ENCODE data around the genes UCK2, ILDR2 and RCSD1.

DNA sequence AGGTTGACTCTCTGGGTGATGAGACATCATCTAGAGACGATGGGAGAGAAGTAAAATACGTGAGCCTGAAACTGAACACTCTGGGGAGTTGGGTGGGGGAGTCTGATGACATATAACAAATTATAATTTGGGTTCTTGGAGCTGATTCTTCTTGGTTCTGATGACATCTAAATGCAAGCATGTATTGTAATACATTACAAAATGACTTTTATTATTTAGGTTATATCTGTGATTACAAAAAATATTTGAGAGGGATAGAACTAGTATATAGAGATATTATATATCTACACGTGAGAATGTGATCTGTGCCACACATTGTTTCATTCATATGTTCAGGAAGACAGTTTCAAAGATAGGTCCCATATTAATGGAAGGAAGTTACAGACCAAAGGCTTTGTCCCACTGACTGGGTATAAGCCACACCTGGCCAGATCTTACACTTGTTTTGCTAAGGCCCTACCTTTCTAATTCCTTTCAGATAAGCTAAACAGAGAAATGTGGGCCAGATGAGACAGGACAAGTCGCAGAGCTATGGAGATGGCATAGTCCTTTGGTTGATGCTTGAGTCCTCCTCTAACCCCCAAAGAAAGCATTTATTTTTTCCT, 259.0 kb downstream of the PBX1 start:
- RRBS: no CpG with 5 or more reads among the region's 4 CpGs

DNA sequence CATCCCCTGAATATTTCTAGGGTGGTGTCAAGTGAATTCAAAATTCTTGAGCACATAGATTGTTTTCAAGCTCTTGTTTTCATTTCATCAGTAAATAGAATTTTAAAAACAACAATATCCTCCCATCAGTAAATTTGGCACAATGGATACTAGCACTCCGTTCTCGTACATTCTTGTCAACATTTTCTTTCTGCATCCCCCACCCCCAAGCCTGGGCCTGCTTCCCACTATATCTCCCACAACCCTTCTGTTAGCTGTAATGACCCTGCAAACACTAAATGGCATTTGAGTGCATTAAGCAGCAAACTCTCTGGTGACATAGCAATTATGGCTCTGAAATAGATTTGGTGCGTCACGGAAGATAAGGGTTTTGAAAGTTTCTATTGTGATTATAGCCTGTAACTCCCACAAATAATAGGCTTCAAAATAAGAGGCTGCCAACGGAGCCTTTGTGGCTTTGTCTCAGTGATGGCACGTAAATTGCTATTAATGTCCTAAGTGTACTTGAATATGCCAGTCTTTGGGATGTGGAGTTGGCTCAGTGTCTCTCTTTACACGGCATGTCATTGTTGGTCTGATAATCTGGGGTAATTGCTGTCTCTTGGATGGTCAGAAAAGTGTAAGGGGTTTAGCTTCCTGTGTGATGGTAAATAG, 277.6 kb downstream of the PBX1 start:
- RRBS: no CpG with 5 or more reads among the region's 7 CpGs

DNA sequence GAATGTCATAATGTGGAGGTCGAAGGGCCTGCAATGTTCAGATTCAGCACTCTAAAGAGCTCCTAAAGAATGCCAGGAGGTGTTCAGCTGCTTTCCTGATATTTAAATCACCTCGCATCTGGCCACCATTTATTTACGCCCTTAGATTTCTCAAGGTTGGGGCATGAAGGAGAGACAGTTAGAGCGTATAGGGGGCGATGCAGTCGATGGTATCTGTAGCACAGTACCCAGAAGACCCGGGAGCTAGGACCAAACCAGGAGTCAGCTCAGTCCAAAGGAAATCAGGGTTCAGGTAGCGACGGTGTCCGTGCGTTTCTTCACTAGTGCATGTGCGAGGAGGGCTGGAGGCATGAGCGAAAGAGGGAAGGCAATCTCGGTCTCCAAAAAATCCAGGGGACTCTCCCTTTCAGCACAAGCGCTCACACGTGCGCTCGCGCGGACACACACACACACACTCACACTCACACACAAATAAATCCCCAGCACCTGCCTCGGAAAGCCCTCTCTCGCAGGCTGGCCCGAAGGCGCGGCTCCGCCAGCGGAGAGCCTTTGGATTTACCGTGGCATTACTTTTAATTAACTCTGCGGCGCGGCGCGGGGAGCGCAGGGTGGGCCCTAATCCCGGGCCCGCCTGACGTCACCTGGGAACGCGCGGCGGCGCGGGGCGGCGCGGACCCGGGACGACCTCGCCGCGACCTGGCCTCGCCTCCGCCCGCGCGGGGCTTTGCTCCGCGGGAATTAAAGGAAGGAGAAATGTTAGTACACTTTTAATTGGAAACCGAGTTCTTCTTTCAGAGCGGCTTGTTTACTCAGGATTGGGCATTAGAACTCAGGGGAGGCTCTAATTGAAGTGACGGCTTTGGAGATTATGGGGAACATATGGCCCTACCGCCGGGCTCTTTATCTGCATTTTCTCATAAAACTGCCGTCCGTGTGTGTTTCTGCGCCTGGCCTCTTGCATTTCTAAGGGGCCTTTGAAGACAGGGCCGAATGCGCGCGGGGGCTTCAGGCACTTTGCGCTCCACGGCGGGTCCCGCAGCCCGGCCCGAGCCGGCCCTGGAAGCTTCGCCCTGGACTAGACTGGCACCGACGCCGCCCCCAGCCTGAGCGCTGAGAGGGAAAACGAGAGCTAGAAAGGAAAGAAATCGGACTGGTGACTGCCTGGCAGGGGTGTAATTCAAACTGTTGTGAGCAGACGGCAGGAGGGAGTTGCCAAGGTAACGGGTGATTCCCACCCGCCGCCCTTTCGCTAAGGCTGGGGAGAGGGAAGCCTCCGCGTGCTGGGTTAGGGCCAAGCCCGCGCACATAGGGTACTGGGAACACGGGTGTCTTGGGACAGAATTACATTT, 121.1 kb downstream of the LMX1A start:
- RRBS: 91% methylated on average over 13 of the region's 94 CpGs

DNA sequence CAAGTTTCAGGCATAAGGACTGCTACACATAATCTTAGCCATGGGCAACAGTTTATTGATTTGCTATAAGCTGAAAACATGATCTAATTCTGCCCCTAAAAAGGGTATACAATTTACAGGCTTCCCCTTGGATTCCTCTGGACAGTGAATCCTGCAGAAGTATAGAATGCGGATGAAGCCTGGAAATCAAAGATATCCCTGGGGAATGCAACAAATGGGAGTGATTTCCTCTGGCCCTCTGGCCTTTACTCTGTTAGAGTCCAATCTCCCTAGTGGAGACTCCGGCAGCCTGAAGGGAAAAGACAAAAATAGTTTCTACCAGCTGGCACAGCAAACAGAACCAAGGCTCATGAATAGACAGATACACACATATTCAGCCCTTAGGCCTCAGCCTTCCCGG, 4.0 kb upstream of the LRRC52 start:
- RRBS: 92% methylated on average over 1 of the region's 3 CpGs

GRCh38 chr1:165827417-165828290, at the start of gene UCK2:
Gene UCK2, plus strand, starts transcription at chr1:165827614.
- RRBS: 1% methylated on average over 73 of the region's 111 CpGs

- RRBS: no CpG with 5 or more reads among the region's 5 CpGs
Measured at GRCh38 chr1:165829361-165829952, 2.0 kb downstream of the UCK2 start.

GRCh38 chr1:165895516-165895854, 68.1 kb downstream of the UCK2 start:
- RRBS: no CpG with 5 or more reads among the region's 5 CpGs

DNA sequence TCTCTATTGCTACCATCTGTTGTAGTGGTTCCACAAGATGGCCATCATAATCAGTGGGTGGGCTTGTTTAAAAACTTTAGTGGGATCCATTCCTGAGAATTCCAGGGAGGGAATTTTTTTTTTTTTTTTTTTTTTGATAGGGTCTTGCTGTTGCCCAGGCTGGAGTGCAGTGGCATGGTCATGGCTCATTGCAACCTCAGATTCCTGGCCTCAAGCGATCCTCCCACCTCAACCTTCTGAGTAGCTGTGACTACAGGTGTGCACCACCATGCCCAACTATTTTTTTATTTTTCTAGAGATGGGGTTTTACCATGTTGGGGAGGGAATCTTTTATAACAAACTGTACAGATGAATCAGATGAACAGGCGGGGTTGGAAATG, 87.3 kb downstream of the UCK2 start:
- RRBS: no CpG with 5 or more reads among the region's 2 CpGs

DNA sequence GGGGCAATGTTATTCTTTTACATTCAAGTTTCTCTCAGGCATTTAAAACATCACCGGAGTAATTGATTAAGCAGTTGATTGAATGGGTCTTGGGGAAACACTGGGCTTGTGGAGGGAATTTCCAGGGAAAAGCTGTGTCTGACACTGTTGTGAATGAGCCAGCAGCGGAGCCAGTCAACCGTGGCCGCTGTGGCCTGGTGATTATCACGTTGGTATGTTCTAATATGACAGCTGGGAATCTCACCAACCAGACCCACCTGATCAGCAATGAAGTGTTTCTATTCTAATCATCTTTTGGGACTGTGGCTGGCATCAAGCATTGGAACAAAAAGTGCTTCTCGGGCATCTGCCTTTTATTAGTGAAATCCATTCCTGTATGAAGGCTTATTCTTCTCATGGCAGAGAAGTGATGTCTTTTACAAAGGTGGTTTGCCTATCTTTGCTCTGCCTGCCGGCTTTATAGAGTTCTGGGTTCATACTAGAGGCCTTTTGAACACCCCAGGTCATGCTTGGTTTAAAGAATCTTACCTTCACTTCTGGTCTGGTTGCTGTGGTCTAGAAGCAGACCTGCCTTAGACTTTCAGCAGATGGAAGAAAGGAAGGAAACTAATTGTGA, 141.1 kb upstream of the FAM78B start:
- RRBS: no CpG with 5 or more reads among the region's 7 CpGs

GRCh38 chr1:166975254-166976141, at the start of gene ILDR2:
Gene ILDR2, minus strand, starts transcription at chr1:166975540.
- RRBS: no CpG with 5 or more reads among the region's 106 CpGs

DNA sequence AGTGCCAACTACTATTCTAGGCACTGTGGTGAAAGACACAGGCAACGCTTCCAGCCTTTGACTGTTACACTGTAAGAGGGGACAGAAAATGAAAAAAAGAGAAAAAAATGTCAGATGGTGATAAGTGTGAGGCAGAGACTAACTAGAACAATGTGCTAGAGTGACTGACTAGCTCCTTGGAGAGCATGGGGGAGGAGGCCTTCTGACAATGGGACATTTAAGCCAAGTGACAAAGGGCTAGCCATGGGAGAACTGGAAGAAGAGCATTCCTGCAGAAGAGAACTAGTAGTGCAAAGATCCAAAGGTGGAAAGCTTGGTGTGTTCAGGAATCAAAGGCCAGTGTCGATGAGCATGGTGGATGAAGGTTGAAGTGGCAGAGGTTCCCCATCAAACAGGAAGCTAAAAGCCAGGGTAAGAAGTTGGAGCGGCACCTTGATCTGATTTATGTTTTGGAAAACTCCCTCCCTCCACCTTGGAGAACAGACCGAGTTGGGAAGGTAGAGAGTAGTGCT, 25.8 kb downstream of the STYXL2 start:
- RRBS: no CpG with 5 or more reads among the region's 4 CpGs

- RRBS: no CpG with 5 or more reads among the region's 5 CpGs
Measured at GRCh38 chr1:167239214-167240160, 18.8 kb downstream of the POU2F1 start.

DNA sequence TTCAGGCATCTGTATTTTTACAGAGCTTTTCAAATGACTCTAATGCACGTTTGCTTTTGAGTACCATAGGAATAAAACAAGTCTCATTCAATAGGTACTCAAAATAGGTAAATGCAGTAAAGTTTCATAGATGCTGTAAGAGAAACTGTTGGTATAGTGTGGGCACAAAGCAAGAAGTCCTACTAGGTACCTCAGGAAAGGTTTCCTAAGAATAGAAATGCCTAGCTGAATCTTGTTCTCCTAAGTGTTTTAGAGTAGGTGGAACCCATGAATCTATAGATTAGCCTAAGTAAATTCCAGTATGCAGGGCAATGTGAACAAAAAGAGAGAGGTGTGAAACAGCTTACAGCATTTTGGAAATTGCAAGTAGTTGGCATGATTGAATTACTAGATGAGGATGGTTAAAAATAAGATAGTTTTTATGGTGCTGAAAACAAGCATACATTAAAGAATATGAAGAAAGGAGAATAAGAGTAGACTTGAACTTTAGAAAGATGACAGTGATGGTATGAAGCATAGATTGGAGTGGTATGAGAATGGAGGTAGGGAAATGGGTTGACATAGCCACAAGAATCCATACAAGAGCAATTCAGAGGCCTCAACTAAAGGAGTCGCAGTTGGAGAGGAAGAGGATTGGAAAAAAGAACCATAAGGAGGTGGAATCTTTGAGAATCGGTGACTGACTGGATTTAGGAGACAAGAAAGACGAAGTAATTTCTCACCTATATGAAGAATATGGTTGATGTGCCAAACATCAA, 34.6 kb downstream of the POU2F1 start:
- RRBS: no CpG with 5 or more reads among the region's 4 CpGs

DNA sequence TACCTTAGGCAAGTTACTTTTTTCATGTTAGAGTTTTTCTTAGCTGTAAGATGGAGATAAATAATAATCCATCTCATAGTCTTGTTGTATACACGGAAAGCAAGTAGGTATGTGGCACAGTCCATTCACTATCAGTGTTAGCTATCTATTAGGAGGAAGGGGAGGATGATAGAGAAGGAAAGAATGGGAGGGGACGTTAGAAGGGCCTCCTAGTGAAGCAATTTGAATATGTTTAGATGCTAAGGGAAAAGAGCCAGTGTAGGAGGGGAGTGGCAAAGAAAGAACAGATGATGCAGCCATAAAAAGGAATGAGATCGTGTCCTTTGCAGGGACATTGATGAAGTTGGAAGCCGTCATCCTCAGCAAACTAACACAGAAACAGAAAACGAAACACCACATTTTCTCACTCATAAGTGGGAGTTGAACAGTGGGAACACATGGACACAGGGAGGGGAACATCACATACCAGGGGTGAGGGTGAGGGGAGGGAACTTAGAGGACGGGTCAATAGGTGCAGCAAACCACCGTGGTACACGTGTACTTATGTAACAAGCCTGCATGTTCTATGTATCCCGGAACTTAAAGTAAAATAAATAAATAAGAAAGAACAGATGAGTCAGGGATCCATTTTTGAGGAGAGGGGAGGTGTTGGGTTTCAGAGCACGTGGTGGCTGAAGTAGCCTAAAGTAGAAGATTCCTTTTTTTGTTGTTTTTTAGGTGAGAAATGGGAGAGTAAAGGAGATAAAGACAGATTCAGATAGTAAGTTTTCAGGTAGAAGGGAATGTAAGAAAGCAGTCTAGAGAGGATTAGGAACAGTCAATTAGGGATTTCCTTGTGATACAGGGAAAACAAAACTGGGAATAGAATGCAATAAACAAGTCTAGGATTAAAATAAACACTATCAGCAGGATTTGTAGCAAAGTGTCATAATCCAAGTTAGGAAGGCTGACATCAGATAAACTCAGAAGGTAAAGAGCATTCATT, 124.2 kb downstream of the POU2F1 start:
- RRBS: no CpG with 5 or more reads among the region's 10 CpGs

DNA sequence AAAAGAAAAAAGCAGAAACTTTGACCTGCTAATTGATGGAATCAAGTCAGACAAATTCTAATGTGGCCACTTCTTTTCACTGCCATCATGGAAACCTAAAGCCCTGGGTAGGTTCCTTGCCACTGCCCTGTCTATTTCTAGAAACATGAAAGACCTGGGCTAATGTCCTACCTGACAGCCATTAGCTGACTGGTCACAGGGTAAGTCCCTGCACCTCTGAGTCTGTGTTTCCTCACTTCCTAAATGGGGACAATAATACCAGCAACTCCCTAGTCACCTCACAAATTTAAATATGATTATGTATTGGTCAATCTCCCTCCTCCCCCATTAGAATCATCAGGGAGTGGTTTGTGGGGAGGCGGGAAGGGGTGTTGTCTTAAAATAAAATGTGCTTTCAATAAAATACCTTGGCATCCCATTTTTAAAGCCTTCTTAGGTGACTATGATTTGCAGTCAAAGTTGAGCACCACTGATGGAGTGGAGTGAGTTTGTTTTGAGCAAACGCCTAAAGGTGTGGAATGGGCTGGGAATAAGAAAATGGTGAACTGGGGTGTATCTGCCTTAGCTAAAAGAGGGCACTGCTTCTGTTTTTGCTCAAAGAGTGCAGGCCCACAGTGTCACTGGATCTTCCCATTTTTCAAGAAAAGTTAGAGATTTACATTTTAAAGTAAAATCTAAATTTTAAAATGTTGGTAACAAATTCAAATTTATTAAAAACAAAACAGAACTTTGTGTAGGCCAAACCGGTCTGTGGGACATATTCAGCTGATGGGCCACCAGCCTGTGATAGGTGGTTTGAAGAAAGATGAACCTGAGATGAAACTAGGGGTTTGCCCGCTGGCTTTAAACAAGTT, 2.0 kb downstream of the CREG1 start:
- RRBS: no CpG with 5 or more reads among the region's 4 CpGs

DNA sequence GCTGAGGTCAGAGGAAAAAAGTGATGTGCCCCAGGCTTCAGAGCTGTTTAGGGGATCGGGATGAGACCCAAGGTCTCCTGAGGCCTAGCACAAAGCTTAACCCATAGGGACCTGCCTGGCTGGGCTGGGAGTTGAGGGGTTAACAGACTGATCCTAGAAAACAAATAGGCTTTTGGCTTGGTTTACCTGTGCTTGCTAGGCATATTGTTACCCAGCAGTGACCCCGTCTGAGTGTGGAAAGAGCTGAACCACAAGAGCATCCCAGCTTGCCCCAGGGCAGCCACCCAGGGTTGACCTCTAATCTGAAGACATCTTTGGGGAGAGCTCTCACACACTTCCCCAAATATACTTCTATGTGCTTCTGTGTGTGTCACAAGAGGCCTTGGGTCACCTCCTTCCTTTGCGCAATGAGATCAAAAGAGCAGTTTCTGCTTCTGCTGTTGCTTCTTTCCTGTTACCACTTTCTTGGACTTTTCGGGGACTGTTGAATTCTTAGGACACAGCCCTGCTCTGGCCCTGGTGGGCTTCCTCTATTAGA, 28.7 kb upstream of the RCSD1 start:
- RRBS: no CpG with 5 or more reads among the region's 4 CpGs

DNA sequence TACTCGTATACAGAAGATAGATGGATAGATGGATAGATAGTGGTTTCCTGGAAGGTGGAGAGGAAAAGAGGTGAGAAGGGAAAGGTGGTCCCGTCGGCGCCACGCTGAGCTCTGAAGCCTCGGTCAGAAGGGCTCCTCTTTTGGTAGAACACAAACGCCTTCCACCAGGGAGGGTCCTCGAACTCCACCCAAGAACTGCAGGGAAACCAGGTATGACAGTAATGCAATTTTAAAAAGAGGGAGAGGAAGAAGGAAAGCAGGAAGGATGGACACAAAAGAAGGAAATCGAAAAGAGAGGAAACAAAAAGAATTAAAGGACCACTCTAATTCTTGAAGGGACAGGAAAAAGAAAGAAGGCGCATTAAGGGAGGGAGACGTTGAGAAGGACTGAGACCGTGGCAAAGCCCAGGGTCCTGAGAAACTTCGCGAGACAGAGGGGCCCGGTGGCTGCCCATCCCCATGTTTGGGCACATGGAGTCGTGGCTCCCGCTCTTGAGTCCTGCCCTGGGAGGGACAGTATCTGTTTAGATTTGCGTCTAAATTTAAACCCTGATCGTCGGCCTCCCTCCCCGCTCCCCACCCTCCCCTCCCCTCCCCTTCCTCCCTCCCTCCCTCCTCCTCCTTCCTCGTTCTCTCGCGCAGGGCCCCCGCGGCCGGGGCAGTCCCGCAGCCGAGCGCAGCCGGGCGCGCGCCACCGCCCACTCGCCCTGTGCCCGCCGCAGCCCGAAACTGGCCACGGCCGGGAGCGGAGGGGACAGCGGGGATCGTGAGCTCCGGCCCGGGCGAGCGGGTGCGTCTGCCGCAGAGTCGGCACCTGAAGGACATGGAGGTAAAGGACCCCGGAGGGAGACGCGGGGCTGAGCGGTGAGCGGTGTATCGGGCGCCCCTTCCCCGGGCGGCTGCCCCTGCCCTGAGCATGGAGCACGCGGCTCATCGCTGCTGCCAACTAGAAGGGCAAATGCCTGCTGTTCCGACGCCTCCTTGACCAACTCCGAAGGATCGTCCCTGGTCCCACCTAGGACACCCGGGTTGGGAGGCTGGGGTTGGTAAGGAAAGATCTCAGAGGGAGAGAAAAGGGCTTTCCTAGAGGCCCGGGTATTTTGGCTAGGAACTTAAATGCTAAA, at the start of gene RCSD1:
TSS of gene RCSD1 (plus strand) at position 632 of the 1,124 bp plus-strand sequence.
- RRBS: 2% methylated on average over 27 of the region's 69 CpGs

DNA sequence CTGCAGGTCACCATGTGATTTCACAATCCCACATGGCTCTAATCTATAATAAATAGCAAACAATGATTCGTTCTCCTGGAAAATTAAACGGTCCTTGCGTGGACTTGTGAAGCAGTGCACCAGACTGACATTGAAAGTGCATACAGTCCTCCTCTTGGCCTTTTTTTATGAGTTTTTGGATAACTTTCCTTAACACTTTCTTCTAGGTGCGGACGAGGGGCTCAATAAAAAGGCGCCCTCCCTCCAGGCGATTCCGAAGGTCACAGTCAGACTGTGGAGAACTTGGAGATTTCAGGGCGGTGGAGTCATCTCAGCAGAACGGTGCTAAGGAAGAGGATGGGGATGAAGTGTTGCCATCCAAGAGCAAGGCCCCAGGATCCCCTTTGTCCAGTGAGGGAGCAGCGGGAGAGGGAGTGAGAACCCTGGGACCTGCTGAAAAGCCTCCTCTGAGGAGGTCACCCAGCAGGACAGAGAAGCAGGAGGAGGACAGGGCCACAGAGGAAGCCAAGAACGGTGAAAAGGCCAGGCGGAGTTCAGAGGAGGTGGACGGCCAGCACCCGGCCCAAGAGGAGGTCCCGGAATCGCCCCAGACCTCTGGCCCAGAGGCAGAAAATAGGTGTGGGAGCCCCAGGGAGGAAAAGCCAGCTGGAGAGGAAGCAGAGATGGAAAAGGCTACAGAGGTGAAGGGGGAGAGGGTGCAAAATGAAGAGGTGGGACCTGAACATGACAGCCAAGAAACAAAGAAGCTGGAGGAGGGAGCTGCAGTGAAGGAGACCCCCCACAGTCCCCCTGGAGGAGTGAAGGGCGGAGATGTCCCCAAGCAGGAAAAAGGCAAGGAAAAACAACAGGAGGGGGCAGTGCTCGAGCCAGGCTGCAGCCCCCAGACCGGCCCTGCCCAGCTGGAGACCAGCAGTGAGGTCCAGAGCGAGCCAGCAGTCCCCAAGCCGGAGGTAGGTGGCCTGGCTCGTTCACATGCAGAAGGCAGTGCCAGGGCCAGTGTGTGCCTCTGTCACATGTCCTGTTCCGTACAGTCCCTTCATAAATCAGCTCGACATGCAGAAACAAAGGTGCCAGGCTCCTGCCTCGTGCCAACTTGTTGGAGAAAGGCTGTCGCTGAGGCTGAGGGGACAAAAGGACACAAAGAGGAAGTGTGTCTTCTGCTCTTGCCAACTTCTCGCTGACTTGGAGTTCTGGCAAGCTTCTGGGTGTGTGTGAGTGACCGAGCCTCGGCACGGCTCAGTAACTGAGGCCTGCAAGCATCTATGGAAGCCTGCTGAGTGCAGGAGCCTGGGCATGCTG, 24.4 kb upstream of the MPZL1 start:
- RRBS: 100% methylated on average over 3 of the region's 31 CpGs

DNA sequence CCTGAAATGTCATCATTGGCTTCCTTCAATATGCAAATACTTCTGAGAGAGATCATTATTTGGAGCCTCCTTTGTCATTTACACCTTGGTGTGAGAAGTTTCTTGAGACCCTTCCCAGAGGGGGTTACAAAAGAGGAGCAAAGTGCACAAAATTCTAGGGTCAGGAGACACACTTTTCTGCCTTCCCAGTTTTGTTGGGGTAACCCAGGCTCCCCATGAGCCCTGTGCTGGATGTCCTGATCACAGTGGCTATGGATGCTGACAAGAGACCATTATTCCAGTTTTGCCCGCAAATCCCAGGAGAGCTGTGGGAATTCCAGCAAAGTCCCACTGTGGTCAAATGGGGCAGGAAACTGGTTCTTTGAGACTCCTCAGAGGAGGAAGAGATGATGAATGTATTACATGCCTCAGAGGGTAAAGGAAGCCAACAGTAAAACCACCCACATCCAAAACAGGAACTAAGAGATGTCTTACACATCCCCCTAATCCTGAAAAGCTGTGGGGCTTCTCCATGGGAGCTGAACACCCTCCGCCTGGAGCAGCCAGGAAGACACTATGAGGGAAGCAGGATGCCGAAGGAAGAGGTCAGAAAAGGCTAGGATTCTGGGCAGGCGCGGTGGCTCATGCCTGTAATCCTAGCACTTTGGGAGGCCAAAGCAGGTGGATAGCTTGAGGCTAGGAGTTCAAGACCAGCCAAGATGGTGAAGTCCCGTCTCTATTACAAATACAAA, 12.8 kb upstream of the MPZL1 start:
- RRBS: no CpG with 5 or more reads among the region's 6 CpGs

Measured in CMK (cell line).